Diencephalon (tissue), 2 donors: ENCODE measurements around a stretch of chr7.

GRCh38 chr7:122834505-122835192 lies 51.6 kb downstream of the CADPS2 start:
- RAMPAGE, long total RNA: no peak

GRCh38 chr7:123216790-123217049 lies 17.0 kb upstream of the SLC13A1 start:
- RAMPAGE, long total RNA: no peak

GRCh38 chr7:123645247-123646043 lies 10.2 kb upstream of the LMOD2 start:
- RAMPAGE, long total RNA: no peak

GRCh38 chr7:123656479-123656780 lies 764 bp downstream of the LMOD2 start:
- RAMPAGE, long total RNA: no peak

DNA sequence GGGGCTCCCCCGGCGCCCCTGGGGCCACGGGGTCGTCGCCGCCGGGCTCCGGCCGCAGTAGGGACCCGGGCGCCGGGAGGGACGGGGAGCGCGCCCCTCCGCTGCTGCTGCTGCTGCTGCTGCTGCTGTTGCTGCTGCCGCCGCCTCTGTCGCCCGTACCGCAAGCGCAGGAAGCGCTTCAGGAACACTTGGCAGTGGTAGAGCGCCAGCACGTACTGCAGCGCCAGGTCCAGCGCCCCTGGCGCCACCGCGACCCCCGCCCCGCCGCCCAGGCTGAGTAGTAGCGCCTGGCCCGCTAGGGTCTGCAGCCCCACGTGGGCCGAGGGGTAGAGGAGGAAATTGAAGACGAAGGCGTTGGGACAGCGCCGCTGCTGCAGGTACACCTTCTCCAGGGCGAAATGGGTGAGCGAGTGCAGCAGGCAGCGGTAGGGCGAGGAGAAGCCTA lies 542 bp downstream of the TMEM229A start:
- RAMPAGE, long total RNA: no peak

DNA sequence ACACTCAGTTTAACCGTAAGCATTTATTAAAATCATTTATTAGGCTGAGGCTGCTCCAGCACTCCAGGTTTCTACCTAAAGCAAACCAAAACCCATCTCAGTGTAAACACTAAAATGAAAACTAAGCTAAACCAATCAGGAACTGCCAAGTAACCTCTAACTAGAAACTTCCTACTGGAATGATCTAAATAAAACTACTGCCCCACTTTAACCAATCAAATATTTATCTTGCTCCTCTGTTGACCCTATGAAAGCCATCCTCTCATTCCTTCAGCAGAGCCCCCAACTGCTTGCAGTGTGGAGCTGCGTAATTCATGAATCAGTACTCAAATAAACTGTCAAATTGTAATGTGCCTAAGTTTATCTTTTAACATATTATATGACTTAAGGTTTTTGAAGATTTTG lies 47.6 kb downstream of the GPR37 start:
- RAMPAGE, long total RNA: no peak

DNA sequence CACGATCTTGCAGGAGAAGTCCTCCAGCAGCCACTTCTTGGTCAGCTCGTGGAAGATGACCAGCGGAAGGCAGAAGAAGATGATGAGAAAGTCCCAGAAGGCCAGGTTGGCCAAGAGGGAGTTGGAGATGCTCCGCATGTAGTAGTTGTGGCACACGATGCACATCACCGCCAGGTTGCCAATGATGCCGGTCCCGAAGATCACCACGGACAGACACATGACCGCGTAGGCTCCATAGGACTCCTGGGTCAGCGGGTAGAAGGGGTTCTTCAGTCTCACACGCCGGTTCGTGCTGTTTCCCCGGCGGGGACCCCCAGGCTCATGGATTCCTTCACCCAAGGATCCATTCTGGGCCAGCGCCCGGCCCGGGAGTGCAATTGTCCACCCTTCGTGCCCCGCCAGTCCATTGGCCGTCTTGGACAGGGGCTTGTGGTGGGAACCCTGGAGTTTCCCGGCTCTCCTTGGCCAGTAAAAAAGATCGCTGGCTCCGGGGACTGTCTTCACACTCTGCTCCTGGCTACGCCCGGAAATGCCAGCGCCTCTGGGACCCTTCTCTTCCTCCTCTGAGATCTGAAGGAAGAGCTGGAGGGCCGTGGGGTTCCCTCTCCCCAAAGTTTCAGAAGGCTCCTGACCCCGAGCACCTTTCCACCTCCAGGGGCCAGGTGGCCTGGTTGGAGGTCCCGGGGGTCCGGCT lies 1.5 kb downstream of the GPR37 start:
- RAMPAGE, long total RNA: no peak

DNA sequence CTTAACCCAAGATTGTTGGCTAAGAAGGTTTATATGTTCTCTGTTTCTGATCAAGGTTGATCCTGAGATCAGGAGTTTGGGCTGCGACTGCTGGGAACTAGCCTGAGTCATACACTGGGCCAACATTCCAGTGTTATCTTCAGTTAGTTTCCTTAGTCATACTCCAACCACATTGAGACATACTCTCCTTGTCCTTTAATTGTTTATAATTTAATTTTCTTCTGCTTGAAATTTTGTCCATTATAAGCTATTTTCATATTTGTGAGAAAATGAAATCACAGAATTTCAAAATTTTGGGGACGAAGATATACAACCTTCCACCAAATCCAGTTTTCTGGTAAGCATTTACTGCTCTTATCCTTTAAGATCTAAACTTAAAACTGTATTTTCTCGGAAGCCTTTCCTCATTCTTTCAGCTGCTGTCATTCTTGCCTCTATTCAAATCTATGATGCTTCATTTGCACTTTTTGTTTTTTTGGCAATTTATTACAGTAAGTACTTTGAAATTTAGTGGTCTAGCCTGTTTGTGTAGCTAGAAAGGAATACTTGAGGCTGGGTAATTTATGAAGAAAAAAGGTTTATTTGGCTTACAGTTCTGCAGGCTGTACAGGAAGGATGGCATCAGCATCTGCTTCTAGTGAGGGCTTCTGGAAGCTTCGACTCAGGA lies 63.4 kb upstream of the POT1 start:
- RAMPAGE, long total RNA: no peak

- RAMPAGE, long total RNA: no peak
Measured at GRCh38 chr7:126667806-126668358, 584.9 kb downstream of the GRM8 start.

GRCh38 chr7:127413713-127414571 lies 21.4 kb upstream of the ZNF800 start:
- RAMPAGE, long total RNA: no peak

DNA sequence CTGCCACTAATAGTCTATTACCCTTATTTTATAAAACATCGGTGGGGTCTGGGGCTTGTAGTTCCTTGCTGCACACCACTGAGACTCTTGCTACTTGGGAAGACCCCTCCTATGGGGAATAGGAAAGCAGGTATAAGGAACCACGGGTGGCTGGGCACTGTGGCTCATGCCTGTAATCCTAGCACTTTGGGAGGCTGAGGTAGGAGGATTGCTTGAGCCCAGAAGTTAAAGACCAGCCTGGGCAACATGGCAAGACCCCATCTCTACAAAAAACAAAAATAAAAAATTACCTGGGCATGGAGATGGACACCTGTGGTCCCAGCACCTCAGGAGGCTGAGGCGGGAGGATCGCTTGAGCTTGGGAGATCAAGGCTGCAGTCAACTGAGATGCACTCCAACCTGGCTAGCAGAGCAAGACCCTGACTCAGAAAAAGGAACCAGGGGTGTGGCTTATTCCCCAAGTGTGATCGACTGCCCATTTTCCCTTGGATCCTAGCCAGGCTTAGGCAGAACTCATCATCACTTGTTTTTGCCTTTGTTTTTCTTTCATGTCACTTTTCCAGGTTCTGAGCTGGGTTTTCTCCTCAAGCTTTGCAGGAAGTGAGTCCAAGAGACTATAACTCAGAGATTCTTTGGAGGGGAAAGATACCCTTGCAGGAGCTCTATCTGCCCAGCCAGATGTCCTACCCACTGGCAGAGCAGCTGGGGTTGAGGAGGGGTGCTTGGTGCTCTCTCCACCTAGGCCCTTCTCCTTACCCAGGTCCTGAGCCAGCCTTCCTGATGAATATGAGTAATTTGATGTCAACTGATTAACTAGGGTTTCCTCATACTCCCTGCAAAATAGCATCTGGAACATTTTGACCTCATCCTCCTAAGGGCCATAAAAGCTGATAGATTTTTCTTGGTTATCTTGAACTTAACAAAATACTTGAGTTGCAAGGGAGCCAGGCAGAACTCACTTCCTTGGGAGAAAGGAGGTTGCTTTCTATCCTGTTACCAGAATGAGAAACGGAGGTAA lies 765 bp upstream of the FSCN3 start:
- RAMPAGE, long total RNA: no peak

- RAMPAGE, long total RNA: no peak
Measured at GRCh38 chr7:127654971-127655383, 3.0 kb downstream of the SND1 start.

- RAMPAGE, long total RNA: no peak
Measured at GRCh38 chr7:128031993-128032740, 930 bp upstream of the LRRC4 start.

DNA sequence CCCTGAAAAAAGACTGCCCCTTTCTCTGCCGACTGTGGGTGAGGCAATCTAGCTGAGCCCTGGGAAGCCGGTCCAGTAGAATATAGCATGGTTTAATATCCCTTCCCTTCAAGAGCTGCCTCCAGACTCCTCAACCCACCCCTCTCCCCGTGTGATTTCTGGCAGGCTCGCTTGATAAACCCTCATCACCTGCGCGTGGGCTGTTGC lies 1.9 kb upstream of the LRRC4 start:
- RAMPAGE, long total RNA: no peak

DNA sequence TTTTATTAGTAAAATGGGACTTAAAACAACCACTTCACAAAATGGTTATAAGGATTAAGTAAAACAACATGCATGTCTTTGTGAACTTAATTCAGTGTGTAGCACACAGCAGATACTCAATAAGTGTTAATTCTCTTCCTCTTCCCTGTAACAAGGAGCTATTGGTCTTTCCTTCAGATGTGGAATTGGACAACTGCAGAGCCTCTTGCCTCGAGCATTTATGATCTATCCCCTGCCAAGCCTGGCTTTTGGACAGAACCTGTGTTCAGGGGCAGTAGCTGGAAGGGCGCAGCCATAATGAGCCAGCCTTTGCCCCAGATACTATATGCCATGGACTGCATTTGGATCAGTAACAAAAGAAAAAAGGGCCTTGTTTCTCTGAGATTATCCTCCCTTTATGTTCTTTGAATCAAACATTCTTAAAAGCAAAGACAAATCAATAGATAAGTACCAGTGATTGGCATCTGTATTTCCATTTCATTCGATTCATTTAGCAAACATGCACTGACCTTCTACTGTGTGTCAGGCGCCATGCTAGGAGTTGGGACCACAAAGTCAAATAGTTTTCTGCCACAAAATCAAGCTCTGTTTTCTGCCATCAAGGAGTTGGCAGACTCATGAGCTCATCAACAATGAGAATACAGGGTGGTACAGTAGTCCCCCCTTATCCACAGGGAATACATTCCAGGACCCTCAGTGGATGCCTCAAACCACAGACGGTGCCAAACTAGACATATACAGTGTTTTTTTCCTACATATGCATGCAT lies 25.0 kb upstream of the LRRC4 start:
- RAMPAGE, long total RNA: no peak

DNA sequence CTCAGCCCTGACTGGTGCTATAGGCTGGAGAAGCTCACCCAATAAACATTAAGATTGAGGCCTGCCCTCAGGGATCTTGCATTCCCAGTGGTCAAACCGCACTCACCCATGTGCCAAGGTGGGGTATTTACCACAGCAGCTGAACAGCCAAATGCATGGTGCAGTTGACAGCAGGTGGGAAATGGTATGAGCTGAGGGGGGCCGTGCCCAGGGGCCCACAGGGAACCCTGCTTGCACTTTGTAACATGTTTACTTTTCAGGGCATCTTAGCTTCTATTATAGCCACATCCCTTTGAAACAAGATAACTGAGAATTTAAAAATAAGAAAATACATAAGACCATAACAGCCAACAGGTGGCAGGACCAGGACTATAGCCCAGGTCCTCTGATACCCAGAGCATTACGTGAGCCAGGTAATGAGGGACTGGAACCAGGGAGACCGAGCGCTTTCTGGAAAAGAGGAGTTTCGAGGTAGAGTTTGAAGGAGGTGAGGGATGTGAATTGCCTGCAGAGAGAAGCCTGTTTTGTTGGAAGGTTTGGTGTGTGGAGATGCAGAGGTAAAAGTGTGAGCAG lies 15.4 kb downstream of the LEP start:
- RAMPAGE, long total RNA: no peak

- RAMPAGE, long total RNA: no peak
Measured at GRCh38 chr7:128655871-128656306, 16.2 kb upstream of the GARIN1A start.

GRCh38 chr7:128661407-128662122 lies 10.5 kb upstream of the GARIN1A start:
- RAMPAGE, long total RNA: no peak

DNA sequence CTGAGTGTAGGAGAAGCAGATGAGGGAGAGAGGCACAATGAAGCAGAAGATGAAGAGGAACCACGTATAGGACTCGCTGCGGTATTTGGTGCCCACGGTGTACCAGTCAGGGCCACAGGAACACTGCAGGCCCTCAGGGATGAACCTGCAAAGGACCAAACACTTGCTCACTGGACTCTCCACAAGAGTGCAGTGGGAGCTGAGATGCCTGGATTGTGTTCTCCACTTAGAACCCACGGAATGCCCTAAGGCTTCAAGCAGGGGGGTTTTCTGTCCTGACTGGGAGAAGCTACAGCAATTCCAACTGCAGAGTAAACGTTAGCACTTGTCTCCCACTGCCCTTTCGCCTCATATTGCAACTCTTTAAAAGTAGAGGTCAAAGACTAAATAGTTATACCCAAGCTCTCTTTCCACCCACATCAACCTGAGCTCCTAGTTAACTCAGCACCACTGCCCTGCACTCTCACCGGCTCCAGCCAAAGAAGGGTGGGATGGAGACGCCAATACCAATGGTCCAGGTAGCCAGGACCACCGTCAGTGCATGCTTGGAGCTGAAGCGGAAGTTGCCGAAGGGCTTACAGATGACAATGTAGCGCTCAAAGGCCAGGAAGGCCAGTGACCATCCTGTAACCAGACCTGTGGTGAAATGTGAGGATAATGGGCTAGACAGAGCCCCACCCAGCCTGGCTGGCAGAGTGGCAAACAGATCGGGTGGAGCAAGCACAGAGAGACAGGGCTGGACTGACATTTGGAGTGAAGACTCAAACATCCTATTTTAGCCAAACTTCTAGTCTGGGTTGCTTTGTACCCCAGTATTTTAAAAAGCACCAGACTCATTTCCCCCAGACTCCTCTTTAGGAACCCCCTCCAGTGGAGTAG lies 836 bp downstream of the OPN1SW start:
- RAMPAGE, long total RNA: no peak

GRCh38 chr7:128792588-128793157 lies 905 bp downstream of the CCDC136 start:
- RAMPAGE, long total RNA: no peak